Measurements from ENCODE around the genes PKP2 and CPNE8.

GRCh38 chr12:32820325-32820960, 64.7 kb upstream of the YARS2 start:
- PRO-cap, result no peak
- RAMPAGE, long total RNA, 2 experiments, result no peak in any of the 2 experiments

GRCh38 chr12:32821720-32821965, 65.9 kb upstream of the YARS2 start:
- PRO-cap, result no peak
- RAMPAGE, long total RNA, 2 experiments, result no peak in any of the 2 experiments

DNA sequence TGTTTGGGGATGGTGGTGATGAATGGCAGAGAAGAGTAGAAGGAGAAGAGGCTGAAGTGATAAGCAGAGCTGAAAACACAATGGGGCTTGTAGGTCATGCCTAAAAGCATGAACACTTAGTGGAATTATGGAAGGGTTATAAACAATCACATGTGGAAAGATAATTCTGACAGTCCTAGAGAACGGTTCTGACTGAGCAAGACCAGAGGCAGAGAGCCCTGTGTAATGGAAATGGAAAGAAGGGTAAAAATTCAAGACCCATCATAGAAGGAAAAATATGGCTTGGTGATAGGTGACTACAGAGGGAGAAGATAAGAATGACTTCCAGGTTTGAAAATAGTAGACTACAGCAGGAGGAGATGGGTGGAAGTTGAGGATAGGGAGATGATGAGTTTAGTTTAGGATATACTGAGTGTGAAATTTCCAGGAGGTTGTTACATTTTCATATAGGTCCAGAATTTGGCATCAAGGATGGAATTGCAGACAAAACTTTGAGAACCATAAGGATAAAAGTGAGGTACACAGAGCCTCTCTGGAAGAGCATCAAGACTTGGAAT, 21.1 kb downstream of the PKP2 start:
- PRO-cap, result no peak
- RAMPAGE, long total RNA, 2 experiments, result no peak in any of the 2 experiments

GRCh38 chr12:32896299-32897360, at the start of gene PKP2:
Gene PKP2, minus strand, starts transcription at chr12:32896777.
- PRO-cap, result bidirectional peak, plus-strand start at chr12:32896979, minus-strand start at chr12:32896798; bidirectional peak, plus-strand start at chr12:32897229, minus-strand start at chr12:32897126
- RAMPAGE, long total RNA, 2 experiments, result no peak in any of the 2 experiments

- PRO-cap, result no peak
- RAMPAGE, long total RNA, 2 experiments, result no peak in any of the 2 experiments
Observed at GRCh38 chr12:32983835-32984469, 87.4 kb upstream of the PKP2 start.

DNA sequence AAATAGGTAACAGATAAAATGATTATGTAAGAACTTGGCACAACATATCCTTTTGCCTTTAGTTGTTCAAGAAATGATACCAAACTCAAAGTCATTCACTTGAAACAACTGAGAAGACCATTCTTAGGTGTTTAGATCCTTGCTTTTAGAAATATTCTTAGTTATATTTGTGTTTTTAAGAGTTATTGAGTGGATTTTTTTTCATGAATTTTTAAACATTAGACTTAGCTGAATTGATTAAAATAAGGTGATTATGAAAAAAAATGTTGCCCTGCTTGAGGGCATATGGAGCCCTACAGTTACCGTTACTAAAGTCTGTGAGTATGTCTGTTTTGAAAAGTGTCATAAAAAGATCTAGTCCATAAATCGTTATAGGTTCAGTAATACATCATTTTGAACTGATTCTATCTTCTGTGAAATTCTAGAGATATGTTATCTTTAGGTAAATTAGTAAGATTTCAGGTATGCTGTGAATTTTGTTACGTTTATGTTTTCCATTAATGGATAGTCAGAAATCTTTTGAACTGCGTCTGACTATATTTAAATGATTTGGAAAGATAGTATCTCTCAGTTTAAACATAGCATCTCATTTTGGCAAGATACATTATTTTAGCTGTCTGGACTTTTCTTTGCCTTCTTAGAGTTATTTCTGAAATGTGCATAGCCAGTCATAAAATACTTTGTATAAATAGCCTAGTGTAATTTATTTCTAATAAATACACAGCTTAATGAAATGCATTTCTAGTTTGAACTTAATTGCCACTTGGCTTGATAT, 8.2 kb downstream of the ALG10 start:
- PRO-cap, result no peak
- RAMPAGE, long total RNA, 2 experiments, result no peak in any of the 2 experiments

GRCh38 chr12:34335876-34336366, 313.6 kb downstream of the ALG10 start:
- PRO-cap, result no peak
- RAMPAGE, long total RNA, 2 experiments, result no peak in any of the 2 experiments

DNA sequence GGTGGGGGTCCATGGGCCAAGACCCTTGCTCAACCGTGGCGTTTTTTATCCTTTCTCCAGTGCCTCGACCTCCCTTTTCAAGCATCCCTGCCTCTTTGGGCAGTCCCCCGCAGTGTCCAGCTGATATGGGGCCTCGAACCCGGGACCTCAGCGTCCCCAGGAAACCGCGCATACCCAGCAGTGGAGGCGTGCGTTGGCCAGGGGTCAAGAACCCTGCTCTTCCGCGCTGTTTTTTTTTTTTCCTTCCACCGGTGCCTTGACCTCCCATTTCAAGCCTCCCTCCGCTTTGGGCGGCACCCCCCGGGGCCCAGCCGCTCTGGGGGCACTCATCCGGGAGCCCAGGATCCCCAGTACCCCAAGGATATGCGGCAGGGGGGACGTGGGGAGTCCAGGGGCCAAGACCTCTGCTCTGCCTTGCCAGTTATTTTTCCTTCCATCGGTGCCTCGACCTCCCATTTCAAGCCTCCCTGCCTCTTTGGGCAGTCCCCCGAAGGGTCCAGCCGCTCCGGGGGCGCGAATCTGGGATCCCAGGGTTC, 325.8 kb downstream of the ALG10 start:
- PRO-cap, result no peak
- RAMPAGE, long total RNA, 2 experiments, result no peak in any of the 2 experiments

GRCh38 chr12:38905352-38905849, at the start of gene CPNE8:
Gene CPNE8, minus strand, starts transcription at chr12:38905591.
- PRO-cap, result bidirectional peak, plus-strand start at chr12:38905408, minus-strand start at chr12:38905309; bidirectional peak, plus-strand start at chr12:38905726, minus-strand start at chr12:38905591
- RAMPAGE, long total RNA, 2 experiments, result start-site peak on the minus strand in 2 of 2 experiments, at chr12:38905575-38905598 at its widest, 18 to 28 reads per replicate

DNA sequence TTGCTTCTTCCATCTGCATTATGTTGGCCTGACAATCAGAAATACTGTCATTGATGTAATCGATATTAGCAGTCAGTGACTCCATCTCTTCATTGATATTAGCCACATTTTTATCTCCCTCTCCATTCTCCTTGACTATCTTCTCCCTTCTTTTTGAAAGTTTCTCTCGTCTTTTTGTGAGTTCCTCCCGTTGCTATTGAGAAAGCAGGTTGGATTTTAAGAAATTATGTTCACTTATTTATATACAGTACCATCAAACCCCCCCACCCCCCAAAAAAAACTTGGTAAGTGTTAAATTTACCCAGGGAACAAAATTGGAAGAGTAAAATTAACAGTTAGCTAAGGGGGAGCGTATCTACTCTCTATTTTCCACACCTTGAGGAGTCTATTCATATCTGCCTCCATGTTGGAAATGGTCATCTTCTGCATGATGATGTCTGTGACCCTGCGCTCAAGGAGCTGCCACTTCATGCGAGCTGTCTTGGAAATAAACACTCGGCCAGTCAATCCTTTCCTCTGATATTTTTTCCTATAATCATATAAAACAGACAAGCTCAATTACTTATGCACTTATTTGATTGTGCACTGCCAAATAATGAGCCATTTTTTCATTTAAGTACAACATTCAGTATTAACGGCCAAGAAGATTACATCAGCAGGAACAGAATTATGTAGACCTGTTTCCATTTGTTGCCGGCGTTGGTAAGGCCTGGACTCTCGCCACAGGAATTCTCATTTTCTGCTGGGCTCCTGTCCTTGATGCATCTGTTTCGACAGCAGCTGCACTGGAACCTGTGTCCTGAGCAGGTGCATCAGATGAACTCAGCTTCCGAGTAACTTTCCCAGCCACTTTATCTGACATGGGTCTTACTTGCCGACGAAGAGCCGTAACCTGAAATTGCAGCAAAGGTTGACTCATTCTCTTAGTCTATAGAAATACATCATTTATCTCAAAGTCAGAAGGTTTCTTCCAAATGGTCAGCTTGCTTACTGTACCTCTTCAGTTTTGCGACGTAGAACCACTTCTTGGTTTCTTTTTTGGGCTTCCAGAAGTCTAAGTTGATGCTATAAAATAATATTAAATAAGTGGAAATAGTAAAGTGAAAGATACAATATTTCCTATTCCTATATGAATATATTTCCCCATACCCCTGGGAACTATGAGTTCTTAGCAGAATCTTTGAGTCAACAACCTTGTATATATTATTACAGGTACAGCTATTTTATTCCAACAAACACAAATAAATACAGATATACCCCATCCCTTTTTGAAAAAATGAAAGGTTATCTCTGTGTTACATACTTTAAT, 110.2 kb downstream of the KIF21A start:
- PRO-cap, result no peak
- RAMPAGE, long total RNA, 2 experiments, result start-site peak on the minus strand in 2 of 2 experiments, centred at positions 522 to 859 of the sequence, 17 to 27 reads per replicate

DNA sequence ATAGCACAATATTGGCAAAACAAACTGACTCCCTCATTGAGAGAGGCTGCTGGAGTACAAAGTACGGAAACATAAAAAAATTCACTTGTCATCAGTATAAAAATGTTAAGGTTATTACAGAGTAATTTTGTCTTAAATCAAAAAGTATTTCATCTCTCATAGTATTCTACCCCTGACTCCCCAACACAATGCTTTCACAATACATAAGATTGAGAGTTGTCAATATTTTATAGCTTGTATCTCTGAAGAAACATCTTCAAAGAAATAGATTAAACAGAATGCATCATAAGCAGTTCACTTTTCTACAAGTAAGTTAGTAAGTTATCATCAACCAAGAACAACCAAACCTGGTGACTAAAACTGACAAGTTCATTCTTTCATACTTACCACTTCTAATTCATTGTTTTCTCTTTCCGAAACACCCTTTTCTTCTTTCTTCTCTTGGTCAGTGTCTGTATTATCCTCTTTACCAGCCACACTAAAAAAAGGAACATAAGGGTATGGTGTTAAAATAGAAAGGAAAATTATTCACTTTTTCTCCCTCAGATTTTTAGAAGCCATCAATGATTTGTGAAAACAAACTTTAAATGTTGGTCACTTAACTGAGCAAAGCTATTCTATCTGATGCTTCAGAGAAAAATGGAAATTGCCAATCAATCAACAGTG, 101.1 kb downstream of the KIF21A start:
- PRO-cap, result no peak
- RAMPAGE, long total RNA, 2 experiments, result no peak in any of the 2 experiments

DNA sequence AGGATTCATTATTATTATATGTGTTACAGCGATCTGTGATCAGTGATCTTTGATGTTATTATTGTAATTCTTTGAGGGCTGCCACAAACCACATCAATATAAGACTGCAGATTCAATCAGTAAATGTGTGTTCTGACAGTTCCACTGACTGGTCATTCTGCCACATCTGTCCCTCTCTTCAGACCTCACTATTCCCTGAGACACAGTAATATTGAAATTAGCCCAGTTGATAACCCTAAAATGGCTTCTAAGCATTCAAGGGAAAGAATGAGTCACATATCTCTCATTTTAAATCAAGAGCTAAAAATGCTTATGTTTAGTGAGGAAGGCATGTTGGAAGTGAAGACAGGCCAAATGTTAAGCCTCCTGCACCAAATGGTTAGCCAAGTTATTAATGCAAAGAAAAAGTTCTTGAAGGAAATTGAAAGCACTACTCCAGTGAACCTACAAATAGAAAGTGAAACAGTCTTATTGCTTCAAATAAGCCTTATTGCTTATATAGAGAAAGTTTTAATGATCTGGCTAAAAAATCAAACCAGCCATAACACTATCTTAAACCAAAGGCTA, 24.5 kb upstream of the KIF21A start:
- PRO-cap, result no peak
- RAMPAGE, long total RNA, 2 experiments, result no peak in any of the 2 experiments

DNA sequence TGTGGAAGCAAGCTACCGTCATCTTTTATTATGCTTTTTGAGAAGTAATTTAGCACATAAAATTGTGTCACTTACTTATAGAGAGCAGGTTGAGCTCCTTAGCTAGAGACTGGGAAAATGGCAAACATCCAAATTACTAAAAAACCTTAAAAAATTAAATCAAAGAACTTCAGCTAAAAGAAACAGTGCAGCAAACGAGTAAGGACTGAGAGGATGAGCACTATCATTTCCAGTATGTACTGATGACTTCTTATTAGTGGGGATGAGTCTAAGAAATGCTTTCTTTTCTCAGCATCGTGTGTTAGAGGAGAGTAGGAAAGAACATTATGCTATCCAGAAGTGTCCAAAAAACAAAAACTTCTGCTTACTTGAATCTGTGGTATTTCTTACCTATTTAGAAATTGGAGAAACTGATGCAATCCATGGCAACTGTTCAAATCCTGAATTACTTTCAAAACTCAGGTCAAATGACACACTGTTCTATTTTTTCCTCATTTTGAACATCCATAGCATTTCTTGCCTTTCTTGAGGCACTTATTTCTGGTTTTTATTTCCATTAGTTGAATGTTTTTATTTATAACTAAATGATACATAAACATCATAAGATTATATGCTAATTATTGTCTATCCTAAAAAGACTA, 23.7 kb downstream of the ABCD2 start:
- PRO-cap, result no peak
- RAMPAGE, long total RNA, 2 experiments, result no peak in any of the 2 experiments

GRCh38 chr12:39628764-39629251, 2.8 kb downstream of the C12orf40 start:
- PRO-cap, result no peak
- RAMPAGE, long total RNA, 2 experiments, result no peak in any of the 2 experiments

- PRO-cap, result no peak
- RAMPAGE, long total RNA, 2 experiments, result no peak in any of the 2 experiments
Observed at GRCh38 chr12:39812369-39812782, 186.4 kb downstream of the C12orf40 start.

DNA sequence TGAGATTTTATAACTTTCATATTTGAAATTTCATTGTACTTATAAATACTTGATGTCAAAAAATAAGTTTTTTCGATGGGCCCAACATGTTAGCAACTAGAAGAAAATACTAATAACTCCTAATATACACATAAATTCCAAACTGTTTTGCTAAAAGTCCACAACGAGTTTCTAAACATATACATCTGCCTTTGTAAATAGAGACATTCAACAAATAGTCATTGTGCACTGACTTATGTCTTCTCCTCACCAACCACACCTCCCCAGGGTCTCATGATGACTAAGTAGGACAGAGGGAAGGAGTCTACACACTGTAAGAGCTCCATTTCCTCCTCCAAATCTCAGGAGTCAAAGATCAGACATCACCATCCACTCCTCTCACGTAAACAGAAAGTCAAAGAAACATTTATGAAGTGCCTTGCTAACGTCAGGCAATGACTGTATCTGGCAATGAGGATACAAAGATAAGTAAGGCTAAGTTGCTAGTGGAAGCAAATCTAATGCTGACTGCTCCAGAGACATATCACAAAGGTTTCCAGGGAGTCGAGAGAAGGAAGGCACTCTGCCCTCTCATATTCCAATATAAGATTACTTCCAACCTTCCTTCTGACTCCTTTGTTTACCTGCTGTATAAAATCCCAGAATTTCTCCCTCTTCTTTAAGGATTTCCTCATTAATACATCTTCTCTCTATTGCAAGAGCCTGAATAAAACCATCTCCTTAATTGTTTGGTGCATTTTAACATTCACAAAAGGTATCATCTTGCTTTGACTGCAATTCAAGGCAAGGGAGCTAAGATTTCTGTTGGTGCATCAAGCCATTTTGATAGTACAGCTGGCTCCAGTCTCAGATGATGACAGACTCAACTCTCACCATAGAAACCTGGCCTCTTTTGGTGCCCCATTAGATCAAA, 88.8 kb downstream of the SLC2A13 start:
- PRO-cap, result no peak
- RAMPAGE, long total RNA, 2 experiments, result no peak in any of the 2 experiments

- PRO-cap, result no peak
- RAMPAGE, long total RNA, 2 experiments, result no peak in any of the 2 experiments
Observed at GRCh38 chr12:40137091-40137627, 31.3 kb upstream of the SLC2A13 start.

DNA sequence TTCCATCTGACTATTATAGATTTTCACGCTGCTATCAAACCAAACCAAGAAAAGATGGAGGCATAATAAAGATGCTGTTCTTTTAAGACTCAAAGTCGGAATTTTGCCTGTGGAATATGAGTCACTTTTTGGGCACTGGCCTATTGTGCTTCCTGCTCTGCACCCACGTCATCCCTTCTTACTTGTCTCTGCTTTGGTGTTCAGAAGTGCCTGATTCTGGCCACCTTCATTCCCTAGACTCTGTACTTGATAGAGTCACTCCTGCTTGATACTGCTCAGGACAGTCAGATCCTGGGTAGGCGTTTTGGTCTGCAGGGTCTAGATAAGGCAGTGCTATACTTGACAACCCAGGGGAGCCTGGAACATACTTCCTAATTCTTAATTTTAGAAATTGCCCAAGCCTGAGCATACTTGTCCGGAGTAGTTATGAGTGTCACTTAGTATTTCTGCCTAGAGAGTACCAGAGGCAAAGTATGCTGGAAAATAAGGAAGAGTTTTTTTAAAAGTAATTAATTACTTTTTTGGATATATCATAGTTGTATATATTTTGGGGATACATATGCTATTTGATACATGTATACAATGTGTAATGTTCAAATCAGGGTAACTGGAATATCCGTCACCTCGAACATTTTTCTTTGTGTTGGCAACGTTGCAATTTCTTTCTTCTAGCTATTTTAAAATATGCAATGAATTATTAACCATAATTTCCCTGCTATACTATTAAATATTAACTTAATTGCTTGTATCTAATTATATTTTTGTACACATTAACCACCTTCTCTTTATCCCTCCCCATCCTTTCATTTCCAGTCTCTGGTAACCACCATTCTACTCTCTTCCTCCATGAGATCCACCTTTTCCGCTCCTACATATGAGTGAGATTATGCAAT, 2.1 kb downstream of the LRRK2 start:
- PRO-cap, result unidirectional peak, plus-strand start at position 196 of the sequence
- RAMPAGE, long total RNA, 2 experiments, result no peak in any of the 2 experiments

DNA sequence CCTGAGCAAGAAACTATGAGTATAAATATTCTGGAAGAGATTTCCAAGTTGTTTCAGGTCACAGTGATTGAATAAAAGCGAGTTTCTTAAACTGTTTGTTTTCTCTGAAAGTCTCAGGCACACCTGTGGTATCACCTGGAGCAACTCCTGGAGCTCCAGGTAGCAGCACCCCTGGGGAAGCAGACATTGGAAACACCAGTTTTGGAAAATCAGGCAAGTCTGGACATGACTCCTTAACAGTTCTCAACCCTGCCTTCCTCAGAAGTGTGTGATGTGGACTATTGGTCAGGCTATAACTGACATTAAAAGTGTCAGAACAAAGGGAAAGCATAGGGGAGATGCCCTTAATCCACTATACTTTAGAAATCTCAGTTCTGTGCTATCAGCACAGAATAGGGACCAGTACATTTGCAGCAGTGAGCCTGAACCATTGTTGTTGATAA, 217.6 kb upstream of the CNTN1 start:
- PRO-cap, result no peak
- RAMPAGE, long total RNA, 2 experiments, result no peak in any of the 2 experiments

- PRO-cap, result no peak
- RAMPAGE, long total RNA, 2 experiments, result no peak in any of the 2 experiments
Observed at GRCh38 chr12:41189174-41190258, 1.4 kb downstream of the PDZRN4 start.

All from lower leg skin (tissue), 2 donors.